K562 (cell line): ENCODE data around the genes FGFR4 and RGS14.

- RAMPAGE, long total RNA: no peak
- RRBS: no CpG with 5 or more reads among the region's 5 CpGs
PRO-cap:
- standard: no peak
- CoPRO, capped RNA only, 2 experiments: no peak in any of the 2 experiments
- CoPRO, capped and uncapped RNA, 2 experiments: no peak in any of the 2 experiments
- CoPRO, uncapped RNA only, 2 experiments: no peak in any of the 2 experiments
CAGE:
- cytosol, long polyA plus RNA: no peak
- long polyA plus RNA: no peak
- nucleolus, long total RNA: no peak
- nucleus, long polyA plus RNA: no peak
Measured at GRCh38 chr5:176308530-176309151, 52.9 kb downstream of the KIAA1191 start.

DNA sequence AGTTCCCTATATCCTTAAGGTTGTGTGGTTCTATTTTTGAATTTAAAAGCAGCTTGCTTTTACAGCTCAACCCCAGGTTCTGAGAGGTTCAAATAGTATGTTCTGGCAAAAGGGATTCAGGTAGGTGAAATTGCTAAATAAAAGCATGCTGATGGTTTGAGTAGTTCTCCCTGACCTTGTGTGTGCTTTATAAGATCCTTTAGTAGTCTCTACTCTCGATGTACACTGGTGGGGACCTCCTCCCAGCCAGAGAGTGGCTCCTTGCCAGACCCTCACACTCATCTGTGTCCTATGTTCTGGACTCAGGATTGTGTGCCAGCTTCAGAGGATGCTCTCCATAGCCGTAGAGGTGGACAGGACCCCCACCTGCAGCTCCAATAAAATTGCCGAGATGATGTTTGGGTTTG is 37.2 kb downstream of the KIAA1191 start:
- RAMPAGE, long total RNA: no peak
- RRBS: no CpG with 5 or more reads among the region's 3 CpGs
PRO-cap:
- standard: no peak
- CoPRO, capped RNA only, 2 experiments: no peak in any of the 2 experiments
- CoPRO, capped and uncapped RNA, 2 experiments: no peak in any of the 2 experiments
- CoPRO, uncapped RNA only, 2 experiments: peak in 1 of 2 experiments; most common plus-strand start position 192 of the sequence (in 1)
CAGE:
- cytosol, long polyA plus RNA: no peak
- long polyA plus RNA: no peak
- nucleolus, long total RNA: no peak
- nucleus, long polyA plus RNA: no peak

- RAMPAGE, long total RNA: no peak
- RRBS: 28% methylated on average over 5 of the region's 29 CpGs
PRO-cap:
- standard: no peak
- CoPRO, capped RNA only, 2 experiments: no peak in any of the 2 experiments
- CoPRO, capped and uncapped RNA, 2 experiments: no peak in any of the 2 experiments
- CoPRO, uncapped RNA only, 2 experiments: no peak in any of the 2 experiments
CAGE:
- cytosol, long polyA plus RNA: no peak
- long polyA plus RNA: no peak
- nucleolus, long total RNA: no peak
- nucleus, long polyA plus RNA: no peak
Measured at GRCh38 chr5:176366203-176366628, 929 bp downstream of the ARL10 start.

DNA sequence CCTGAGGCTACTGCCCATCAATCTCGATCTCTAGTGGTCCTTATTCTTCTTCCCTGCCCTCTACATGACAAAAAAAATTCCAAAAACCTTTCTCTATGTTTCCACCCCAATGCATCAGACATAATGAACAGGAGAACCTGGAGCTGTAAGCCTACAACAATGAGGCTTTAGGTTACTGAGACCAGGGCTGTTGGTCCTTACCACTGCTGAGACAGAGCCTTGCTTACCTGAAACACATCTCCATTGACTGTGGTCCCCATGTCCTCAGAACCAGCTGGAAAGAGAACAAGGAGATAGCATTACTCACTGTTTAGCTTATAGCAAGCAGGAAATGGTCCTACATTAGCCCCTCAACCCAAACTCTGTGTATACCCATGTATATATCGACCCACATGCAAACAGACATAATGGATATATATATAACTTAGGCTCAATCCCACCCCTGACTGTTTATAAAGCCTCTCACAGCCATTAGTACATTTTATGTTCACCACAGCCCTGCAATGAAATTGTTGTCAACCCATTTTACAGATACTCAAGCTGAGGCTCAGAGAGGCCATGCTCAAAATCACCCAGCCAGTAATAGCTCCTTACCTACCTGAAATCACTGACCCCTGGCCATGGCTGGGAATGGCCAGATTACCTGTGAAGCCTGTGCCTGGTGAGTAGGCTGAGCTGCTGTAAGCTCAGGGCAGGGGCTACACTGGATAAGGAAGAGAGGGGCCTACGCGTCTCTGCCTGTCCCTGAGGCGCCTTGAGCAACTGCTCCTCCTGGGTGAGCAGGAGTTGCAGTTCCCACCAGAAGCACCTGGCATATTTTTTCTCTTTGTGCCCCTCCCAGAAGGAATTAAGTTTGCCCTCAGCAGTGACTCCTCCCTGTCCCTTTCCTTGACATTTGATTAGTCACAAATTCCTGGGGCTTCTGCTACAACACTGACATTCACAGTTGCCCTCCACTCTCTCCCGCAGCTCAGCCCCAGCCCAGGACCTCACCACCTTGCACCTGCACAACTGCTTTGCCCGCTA is 6.0 kb downstream of the CLTB start:
- RAMPAGE, long total RNA: no peak
- RRBS: no CpG with 5 or more reads among the region's 7 CpGs
PRO-cap:
- standard: no peak
- CoPRO, capped RNA only, 2 experiments: no peak in any of the 2 experiments
- CoPRO, capped and uncapped RNA, 2 experiments: no peak in any of the 2 experiments
- CoPRO, uncapped RNA only, 2 experiments: no peak in any of the 2 experiments
CAGE:
- cytosol, long polyA plus RNA: no peak
- long polyA plus RNA: no peak
- nucleolus, long total RNA: no peak
- nucleus, long polyA plus RNA: no peak

DNA sequence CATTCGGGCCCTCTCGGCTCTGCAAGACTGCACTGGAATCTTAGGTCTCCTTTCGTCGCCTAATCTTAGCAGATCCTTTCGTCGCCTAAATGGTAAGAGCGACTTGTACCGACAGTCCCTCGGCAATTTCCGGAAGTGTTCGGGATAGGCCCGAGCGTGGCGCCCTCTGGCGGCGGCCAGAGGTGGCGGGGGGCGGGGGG is 207 bp upstream of the FAF2 start:
- RAMPAGE, long total RNA: no peak
- RRBS: no CpG with 5 or more reads among the region's 18 CpGs
PRO-cap:
- standard: no peak
- CoPRO, capped RNA only, 2 experiments: no peak in any of the 2 experiments
- CoPRO, capped and uncapped RNA, 2 experiments: peak in 1 of 2 experiments; most common minus-strand start position 67 of the sequence (in 1)
- CoPRO, uncapped RNA only, 2 experiments: peak in 2 of 2 experiments; most common minus-strand start position 40 of the sequence (in 1)
CAGE:
- cytosol, long polyA plus RNA: no peak
- long polyA plus RNA: no peak
- nucleolus, long total RNA: no peak
- nucleus, long polyA plus RNA: no peak

- RAMPAGE, long total RNA: no peak
- RRBS: no CpG with 5 or more reads among the region's 26 CpGs
PRO-cap:
- standard: no peak
- CoPRO, capped RNA only, 2 experiments: no peak in any of the 2 experiments
- CoPRO, capped and uncapped RNA, 2 experiments: no peak in any of the 2 experiments
- CoPRO, uncapped RNA only, 2 experiments: no peak in any of the 2 experiments
CAGE:
- cytosol, long polyA plus RNA: no peak
- long polyA plus RNA: no peak
- nucleolus, long total RNA: no peak
- nucleus, long polyA plus RNA: no peak
Measured at GRCh38 chr5:176448485-176449297, 506 bp downstream of the FAF2 start.

GRCh38 chr5:176619712-176620124 is 9.8 kb upstream of the GPRIN1 start:
- RAMPAGE, long total RNA: no peak
- RRBS: no CpG with 5 or more reads among the region's 35 CpGs
PRO-cap:
- standard: no peak
- CoPRO, capped RNA only, 2 experiments: no peak in any of the 2 experiments
- CoPRO, capped and uncapped RNA, 2 experiments: no peak in any of the 2 experiments
- CoPRO, uncapped RNA only, 2 experiments: no peak in any of the 2 experiments
CAGE:
- cytosol, long polyA plus RNA: no peak
- long polyA plus RNA: no peak
- nucleolus, long total RNA: no peak
- nucleus, long polyA plus RNA: no peak

DNA sequence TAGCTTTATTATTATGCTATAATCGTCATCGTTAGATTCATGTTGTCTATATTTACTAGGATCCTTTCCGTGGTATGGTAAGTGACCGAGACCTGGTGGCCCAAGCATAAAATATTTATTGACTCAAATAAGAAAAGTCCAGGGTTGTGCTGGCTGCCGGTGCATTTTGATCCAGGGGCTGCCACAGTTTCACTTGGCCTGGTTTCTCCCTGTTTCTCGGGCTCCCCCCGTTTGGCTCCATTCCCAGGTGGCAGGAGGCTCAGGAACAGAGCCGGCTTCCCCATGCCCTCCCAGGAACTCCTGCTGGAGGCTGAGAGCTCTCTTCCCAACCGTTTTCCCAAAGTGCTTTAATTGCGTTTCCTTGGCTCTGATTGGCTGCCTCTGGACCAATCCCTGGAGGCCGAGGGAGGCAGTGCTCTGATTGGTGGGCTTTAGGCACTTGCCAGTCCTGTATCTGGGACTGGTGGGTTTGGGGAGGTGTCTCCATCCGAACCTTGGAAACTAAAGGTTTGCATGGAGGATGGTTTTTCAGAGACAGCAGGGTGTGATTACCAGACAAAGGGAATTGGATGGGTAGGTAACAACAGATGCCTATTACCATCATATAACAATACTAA is 4.8 kb downstream of the TSPAN17 start:
- RAMPAGE, long total RNA: no peak
- RRBS: no CpG with 5 or more reads among the region's 12 CpGs
PRO-cap:
- standard: no peak
- CoPRO, capped RNA only, 2 experiments: no peak in any of the 2 experiments
- CoPRO, capped and uncapped RNA, 2 experiments: no peak in any of the 2 experiments
- CoPRO, uncapped RNA only, 2 experiments: no peak in any of the 2 experiments
CAGE:
- cytosol, long polyA plus RNA: no peak
- long polyA plus RNA: no peak
- nucleolus, long total RNA: no peak
- nucleus, long polyA plus RNA: no peak

- RAMPAGE, long total RNA: no peak
- RRBS: no CpG with 5 or more reads among the region's 10 CpGs
PRO-cap:
- standard: no peak
- CoPRO, capped RNA only, 2 experiments: no peak in any of the 2 experiments
- CoPRO, capped and uncapped RNA, 2 experiments: no peak in any of the 2 experiments
- CoPRO, uncapped RNA only, 2 experiments: no peak in any of the 2 experiments
CAGE:
- cytosol, long polyA plus RNA: no peak
- long polyA plus RNA: no peak
- nucleolus, long total RNA: no peak
- nucleus, long polyA plus RNA: no peak
Measured at GRCh38 chr5:176653413-176654030, 6.2 kb downstream of the TSPAN17 start.

- RAMPAGE, long total RNA: no peak
- RRBS: 3% methylated on average over 4 of the region's 10 CpGs
PRO-cap:
- standard: no peak
- CoPRO, capped RNA only, 2 experiments: no peak in any of the 2 experiments
- CoPRO, capped and uncapped RNA, 2 experiments: no peak in any of the 2 experiments
- CoPRO, uncapped RNA only, 2 experiments: no peak in any of the 2 experiments
CAGE:
- cytosol, long polyA plus RNA: no peak
- long polyA plus RNA: no peak
- nucleolus, long total RNA: no peak
- nucleus, long polyA plus RNA: no peak
Measured at GRCh38 chr5:176846375-176846903, 36.1 kb downstream of the UNC5A start.

DNA sequence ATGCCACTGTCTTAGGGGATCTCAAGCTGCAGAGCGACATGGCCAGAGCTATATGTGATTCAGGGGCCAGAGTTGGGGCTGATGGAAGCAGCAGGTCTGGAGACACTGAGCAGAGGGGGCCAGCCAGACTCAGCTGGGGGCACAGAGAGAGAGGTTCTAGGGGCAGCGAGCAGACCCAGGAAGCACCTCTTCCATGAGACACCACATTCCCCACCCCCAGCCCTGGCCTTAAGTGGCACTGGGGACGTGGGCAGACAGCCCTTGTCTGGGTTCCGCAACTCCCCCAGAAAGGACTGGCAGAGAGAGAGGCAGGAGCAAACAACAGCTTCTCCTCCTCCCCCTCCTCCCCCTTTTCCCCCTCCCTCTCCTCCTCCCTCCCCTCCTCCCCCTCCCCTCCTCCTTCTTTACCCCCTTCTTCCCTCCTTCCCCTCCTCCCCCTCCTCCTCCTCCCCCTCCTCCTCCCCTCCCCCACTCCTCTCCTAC is 35.7 kb downstream of the HK3 start:
- RAMPAGE, long total RNA: no peak
- RRBS: no CpG with 5 or more reads among the region's 4 CpGs
PRO-cap:
- standard: no peak
- CoPRO, capped RNA only, 2 experiments: no peak in any of the 2 experiments
- CoPRO, capped and uncapped RNA, 2 experiments: no peak in any of the 2 experiments
- CoPRO, uncapped RNA only, 2 experiments: no peak in any of the 2 experiments
CAGE:
- cytosol, long polyA plus RNA: no peak
- long polyA plus RNA: no peak
- nucleolus, long total RNA: no peak
- nucleus, long polyA plus RNA: no peak

- RAMPAGE, long total RNA: no peak
- RRBS: 3% methylated on average over 37 of the region's 77 CpGs
PRO-cap:
- standard: bidirectional peak, plus-strand start at chr5:177086916, minus-strand start at chr5:177086525
- CoPRO, capped RNA only, 2 experiments: peak in 2 of 2 experiments; most common plus-strand start chr5:177086875 (in 2); most common minus-strand start chr5:177087106 (in 2)
- CoPRO, capped and uncapped RNA, 2 experiments: peak in 2 of 2 experiments; most common plus-strand start chr5:177086875 (in 2)
- CoPRO, uncapped RNA only, 2 experiments: no peak in any of the 2 experiments
CAGE:
- cytosol, long polyA plus RNA: start-site peak on the plus strand at chr5:177086874-177086914, 440 and 185 reads in 2 replicates
- long polyA plus RNA: no peak
- nucleolus, long total RNA: no peak
- nucleus, long polyA plus RNA: start-site peak on the plus strand at chr5:177086874-177086916, 18 and 322 reads in 2 replicates
Measured at GRCh38 chr5:177086768-177087680, at the start of gene FGFR4. TSS of gene FGFR4 (plus strand) at chr5:177086915.

DNA sequence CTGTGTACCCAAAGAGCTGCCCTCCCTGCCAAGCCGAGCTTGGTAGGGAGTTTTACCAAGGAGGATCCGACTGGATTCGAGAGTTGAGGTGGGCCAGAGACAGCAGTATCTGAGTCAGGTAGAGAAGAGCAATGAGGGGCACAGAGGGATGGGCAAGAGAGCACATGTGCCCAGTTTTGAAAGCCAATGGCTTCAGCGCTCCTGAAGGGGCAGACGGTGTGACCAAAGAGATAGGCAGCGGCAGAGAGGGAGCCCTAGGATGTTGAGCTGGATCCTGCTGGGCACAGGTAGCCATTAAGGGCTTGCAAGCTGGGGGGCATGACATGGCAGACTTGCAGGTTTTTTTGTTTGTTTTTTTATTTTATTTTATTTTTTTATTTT is 956 bp downstream of the FGFR4 start:
- RAMPAGE, long total RNA: no peak
- RRBS: no CpG with 5 or more reads among the region's 6 CpGs
PRO-cap:
- standard: no peak
- CoPRO, capped RNA only, 2 experiments: no peak in any of the 2 experiments
- CoPRO, capped and uncapped RNA, 2 experiments: no peak in any of the 2 experiments
- CoPRO, uncapped RNA only, 2 experiments: no peak in any of the 2 experiments
CAGE:
- cytosol, long polyA plus RNA: no peak
- long polyA plus RNA: no peak
- nucleolus, long total RNA: no peak
- nucleus, long polyA plus RNA: no peak

- RAMPAGE, long total RNA: no peak
- RRBS: no CpG with 5 or more reads among the region's 1 CpG
PRO-cap:
- standard: no peak
- CoPRO, capped RNA only, 2 experiments: no peak in any of the 2 experiments
- CoPRO, capped and uncapped RNA, 2 experiments: no peak in any of the 2 experiments
- CoPRO, uncapped RNA only, 2 experiments: no peak in any of the 2 experiments
CAGE:
- cytosol, long polyA plus RNA: no peak
- long polyA plus RNA: no peak
- nucleolus, long total RNA: no peak
- nucleus, long polyA plus RNA: no peak
Measured at GRCh38 chr5:177140091-177140482, 6.5 kb downstream of the NSD1 start.

GRCh38 chr5:177300872-177301764 is 2.4 kb downstream of the RAB24 start:
- RAMPAGE, long total RNA: no peak
- RRBS: no CpG with 5 or more reads among the region's 6 CpGs
PRO-cap:
- standard: no peak
- CoPRO, capped RNA only, 2 experiments: no peak in any of the 2 experiments
- CoPRO, capped and uncapped RNA, 2 experiments: no peak in any of the 2 experiments
- CoPRO, uncapped RNA only, 2 experiments: peak in 1 of 2 experiments; most common plus-strand start chr5:177301051 (in 1); most common minus-strand start chr5:177301222 (in 1)
CAGE:
- cytosol, long polyA plus RNA: no peak
- long polyA plus RNA: no peak
- nucleolus, long total RNA: no peak
- nucleus, long polyA plus RNA: no peak

DNA sequence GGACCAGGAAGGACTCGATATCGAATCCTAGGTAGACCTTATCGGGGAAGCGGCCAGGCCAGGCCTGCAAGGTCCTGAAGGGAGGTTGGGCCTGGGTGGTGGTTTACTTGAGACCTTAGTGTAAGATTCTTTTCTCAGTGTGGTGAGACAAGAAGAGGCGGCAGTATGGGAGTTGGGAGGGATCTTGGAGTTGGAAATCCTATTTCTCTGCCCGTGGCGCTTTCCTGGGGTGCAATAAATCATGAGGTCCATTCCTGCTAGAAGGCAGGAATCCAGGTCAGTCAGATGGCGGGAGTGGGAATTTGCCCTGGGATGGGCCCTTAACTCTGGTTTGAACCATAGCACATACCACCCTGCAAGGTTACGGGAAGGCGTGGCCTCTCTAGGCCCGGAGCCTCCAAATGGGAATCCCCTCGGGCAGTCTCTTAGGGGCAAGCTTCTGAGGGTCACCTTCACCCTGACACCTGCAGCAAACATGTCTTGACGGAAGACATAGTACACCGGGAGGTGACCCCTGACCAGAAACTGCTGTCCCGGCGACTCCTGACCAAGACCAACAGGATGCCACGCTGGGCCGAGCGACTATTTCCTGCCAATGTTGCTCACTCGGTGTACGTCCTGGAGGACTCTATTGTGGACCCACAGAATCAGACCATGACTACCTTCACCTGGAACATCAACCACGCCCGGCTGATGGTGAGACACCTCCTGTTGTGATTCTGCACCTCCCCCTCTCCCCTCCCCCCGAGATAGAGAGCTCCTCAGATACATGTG is 743 bp downstream of the PRELID1 start:
- RAMPAGE, long total RNA: no peak
- RRBS: no CpG with 5 or more reads among the region's 24 CpGs
PRO-cap:
- standard: no peak
- CoPRO, capped RNA only, 2 experiments: no peak in any of the 2 experiments
- CoPRO, capped and uncapped RNA, 2 experiments: no peak in any of the 2 experiments
- CoPRO, uncapped RNA only, 2 experiments: no peak in any of the 2 experiments
CAGE:
- cytosol, long polyA plus RNA: no peak
- long polyA plus RNA: no peak
- nucleolus, long total RNA: no peak
- nucleus, long polyA plus RNA: no peak

DNA sequence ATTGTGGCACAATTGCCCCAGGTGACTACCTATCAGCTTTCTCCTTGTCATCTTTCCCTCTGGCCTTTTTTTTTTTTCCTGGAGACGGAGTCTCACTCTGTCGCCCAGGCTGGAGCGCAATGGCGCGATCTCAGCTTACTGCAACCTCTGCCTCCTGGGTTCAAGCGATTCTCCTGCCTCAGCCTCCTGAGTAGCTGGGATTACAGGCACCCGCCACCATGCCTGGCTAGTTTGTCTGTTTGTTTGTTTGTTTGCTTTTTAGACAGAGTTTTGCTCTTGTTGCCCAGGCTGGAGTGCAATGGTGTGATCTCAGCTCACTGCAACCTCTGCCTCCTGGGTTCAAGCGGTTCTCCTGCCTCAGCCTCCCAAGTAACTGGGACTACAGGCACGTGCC is 6.8 kb upstream of the MXD3 start:
- RAMPAGE, long total RNA: no peak
- RRBS: no CpG with 5 or more reads among the region's 9 CpGs
PRO-cap:
- standard: no peak
- CoPRO, capped RNA only, 2 experiments: no peak in any of the 2 experiments
- CoPRO, capped and uncapped RNA, 2 experiments: no peak in any of the 2 experiments
- CoPRO, uncapped RNA only, 2 experiments: no peak in any of the 2 experiments
CAGE:
- cytosol, long polyA plus RNA: no peak
- long polyA plus RNA: no peak
- nucleolus, long total RNA: no peak
- nucleus, long polyA plus RNA: no peak

GRCh38 chr5:177357406-177358351 is at the start of gene RGS14:
TSS of gene RGS14 (plus strand) at chr5:177357924.
- RAMPAGE, long total RNA: no peak
- RRBS: 53% methylated on average over 3 of the region's 38 CpGs
PRO-cap:
- standard: bidirectional peak, plus-strand start at chr5:177357882, minus-strand start at chr5:177357795
- CoPRO, capped RNA only, 2 experiments: peak in 1 of 2 experiments; most common plus-strand start chr5:177357907 (in 1); most common minus-strand start chr5:177357810 (in 1)
- CoPRO, capped and uncapped RNA, 2 experiments: no peak in any of the 2 experiments
- CoPRO, uncapped RNA only, 2 experiments: no peak in any of the 2 experiments
CAGE:
- cytosol, long polyA plus RNA: start-site peak on the plus strand at chr5:177357859-177357919, 74 and 23 reads in 2 replicates
- long polyA plus RNA: no peak
- nucleolus, long total RNA: no peak
- nucleus, long polyA plus RNA: start-site peak on the plus strand at chr5:177357862-177357919, 68 and 103 reads in 2 replicates